Breast (tissue), 4 donors: ENCODE results near the genes ATXN2, BRAP and MAPKAPK5.

GRCh38 chr12:110827014-110827428, 19.8 kb upstream of the CCDC63 start:
- PRO-cap, 3 experiments: no peak in any of the 3 experiments
- RRBS: no CpG with 5 or more reads among the region's 10 CpGs

GRCh38 chr12:110913160-110913800, 7.1 kb downstream of the MYL2 start:
- PRO-cap, 3 experiments: no peak in any of the 3 experiments
- RRBS: no CpG with 5 or more reads among the region's 5 CpGs

DNA sequence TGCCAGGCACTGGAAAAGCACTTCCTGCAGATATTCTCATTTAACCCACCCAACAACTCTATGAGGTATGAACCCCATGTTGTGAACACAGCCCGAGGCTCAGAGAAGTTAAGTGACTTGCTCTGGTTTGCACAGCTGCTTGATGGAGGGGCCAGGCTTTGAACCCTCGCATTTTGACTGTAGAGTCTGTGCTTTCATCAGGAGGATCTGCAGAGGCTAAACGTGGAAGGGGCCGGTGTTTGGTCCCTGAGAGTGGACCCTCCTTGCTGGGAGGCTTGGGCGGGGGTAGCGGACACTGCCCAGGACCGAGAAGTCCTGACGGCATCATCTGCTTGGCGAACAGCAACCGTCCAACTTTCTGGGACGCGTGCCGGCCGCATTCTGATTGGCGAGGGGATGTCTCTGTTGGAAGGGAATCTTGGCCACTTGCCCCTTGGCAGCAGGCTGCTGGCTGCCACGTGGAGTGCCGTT, 132.6 kb downstream of the CUX2 start:
- PRO-cap, 3 experiments: no peak in any of the 3 experiments
- RRBS: no CpG with 5 or more reads among the region's 17 CpGs

DNA sequence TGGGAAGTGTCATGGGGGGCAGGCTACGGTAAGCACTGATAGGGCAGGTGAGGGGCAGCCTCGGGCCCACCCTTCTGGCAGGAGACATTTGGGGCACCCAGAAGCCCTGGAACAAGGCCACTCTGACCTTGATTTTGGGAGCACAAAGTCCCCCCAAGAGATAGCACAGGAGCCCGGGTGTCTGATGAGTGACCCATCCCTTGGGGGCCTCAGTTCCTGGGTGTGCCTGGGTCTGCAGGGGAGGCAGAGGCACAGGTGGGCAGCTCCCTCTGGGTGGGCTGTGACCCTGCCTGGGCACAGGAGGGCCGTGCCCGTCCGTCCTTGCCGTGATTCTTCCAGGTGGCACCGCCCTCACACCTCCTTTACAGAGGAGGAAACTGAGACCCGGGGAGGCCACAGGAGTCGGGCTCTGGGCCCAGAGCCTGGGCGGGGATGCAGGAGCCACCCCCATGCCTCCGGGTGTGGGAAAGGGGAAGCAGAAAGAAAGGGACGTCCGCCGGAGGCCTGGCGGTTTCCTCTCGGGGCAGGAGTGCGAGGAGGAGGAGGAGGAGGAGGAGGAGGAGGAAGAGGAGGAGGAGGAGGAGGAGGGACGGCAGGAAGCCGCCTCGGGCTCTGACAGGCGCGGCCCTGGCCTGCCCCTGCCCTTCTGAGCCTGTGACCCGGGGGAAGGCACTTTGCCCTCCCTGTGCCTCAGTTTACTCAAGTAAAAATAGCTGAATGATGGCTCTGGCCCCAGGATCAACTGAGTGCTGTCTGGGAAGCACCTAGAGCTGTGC, 22.9 kb downstream of the SH2B3 start:
- PRO-cap, 3 experiments: no peak in any of the 3 experiments
- RRBS: 10% methylated on average over 5 of the region's 24 CpGs

DNA sequence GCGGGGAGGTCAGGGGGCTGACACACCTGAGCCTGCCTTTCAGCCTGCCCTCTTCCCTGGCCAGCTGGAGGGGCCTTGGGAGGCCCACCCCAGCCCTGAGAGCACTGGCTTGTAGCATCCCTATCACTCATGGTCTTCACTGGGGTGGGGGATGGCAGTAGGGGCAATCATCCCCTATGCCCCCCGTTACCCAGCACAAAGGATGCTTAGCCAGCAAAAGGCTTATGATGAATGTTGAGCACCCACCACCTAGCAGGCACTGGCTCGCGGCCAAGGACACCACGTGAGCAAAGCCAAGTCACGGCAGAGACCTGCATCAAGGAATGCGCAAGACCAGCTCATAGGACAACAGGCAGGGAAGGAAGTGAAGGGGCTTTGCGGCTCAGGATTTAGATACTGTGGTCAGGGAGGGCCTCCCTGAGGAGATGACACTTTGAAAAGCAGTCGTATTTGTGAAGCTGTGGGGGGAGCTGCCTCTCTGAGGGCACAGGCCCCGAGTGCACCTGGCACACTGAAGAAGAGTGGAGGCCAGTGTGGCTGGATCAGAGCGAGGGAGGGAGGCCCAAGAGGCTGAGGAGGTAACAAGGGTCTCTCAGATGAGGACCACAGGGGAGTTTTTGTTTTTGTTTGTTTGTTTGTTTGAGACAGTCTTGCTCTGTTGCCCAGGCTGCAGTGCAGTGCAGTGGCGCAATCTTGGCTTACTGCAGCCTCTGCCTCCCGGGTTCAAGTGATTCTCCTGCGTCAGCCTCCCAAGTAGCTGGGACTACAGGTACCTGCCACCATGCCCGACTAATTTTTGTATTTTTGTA, 32.8 kb downstream of the SH2B3 start:
- PRO-cap, 3 experiments: no peak in any of the 3 experiments
- RRBS: no CpG with 5 or more reads among the region's 15 CpGs

DNA sequence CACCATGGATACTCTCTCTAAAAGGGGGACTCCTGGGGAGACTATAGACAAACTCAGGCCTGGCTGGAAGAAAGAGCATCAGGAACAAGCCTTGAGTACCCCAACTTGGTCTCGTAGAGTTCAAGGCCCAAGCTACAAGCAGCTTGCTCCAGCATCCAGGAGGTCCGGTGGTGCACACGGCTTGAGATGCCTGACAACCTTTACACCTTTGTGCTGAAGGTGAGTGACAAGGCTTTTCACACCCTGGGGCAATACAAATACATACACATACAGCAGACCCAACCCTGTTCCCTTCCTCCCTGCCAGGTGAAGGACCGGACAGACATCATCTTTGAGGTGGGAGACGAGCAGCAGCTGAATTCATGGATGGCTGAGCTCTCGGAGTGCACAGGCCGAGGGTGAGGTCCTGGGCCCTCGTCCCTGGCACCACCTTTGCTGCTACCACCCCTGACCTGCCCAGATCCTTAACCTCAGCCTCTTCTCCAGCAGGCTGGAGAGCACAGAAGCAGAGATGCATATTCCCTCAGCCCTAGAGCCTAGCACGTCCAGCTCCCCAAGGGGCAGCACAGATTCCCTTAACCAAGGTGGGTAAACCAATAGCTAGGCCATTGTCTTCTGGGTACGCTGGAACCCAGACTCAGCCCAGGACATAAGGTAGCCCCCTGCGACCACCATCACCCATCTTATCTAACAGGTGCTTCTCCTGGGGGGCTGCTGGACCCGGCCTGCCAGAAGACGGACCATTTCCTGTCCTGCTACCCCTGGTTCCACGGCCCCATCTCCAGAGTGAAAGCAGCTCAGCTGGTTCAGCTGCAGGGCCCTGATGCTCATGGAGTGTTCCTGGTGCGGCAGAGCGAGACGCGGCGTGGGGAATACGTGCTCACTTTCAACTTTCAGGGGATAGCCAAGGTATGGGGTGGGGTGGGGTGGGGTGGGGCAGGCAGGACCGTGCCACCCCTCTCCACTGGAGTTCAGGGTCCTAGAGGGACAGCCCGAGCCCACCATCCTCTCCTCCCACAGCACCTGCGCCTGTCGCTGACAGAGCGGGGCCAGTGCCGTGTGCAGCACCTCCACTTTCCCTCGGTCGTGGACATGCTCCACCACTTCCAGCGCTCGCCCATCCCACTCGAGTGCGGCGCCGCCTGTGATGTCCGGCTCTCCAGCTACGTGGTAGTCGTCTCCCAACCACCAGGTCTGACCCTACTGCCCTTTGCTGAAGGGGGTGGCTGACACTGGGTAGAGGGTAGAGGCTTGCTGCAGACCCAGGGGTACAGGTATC, 41.4 kb downstream of the SH2B3 start:
- PRO-cap, 3 experiments: no peak in any of the 3 experiments
- RRBS: no CpG with 5 or more reads among the region's 37 CpGs

DNA sequence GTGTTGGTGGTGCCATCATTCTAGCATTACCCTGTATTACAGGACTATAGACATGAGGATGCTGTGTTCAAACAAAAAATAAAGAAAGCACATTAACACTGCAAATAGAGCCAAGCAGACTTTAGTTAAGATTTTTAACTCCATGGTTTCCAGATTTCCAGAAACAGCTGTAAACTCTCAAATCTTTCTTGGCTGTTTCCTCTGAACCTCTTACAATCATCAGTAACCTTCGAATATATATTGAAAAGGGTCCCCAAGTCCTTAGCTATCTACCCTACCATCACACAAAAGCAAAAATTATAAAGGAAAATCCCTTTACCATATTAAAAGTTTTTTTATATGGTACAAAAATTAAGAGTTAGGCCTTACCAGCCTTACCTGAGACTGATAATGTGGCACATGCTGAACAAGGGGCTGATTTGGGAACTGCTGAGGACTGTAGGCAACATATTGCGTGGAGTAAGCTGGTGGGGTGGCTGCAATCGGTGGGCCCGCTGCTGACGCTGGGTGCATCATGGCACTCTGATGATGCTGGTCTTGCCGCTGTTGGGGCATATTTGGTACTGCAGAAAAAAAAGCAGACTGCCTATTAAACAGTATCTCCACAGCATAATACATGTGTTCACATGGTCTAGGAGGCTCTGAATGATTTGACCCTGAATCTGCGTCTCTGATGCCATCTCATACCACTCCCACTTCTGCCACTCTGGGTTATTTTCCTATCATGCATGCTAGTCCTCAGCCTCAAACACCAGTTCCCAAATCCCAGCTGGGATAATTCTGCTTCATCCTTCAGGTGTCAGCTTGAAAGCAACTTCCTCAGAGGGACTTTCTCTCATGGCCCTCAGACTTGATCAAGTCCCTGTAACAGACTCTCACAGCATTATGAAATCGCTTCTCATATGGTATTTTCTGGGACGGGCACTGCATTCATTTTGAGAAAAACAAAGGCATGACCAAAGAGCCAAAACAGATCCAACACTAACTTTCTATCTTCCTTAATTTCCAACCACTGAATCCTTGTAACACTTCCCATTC, 64.8 kb downstream of the SH2B3 start:
- PRO-cap, 3 experiments: no peak in any of the 3 experiments
- RRBS: no CpG with 5 or more reads among the region's 9 CpGs

DNA sequence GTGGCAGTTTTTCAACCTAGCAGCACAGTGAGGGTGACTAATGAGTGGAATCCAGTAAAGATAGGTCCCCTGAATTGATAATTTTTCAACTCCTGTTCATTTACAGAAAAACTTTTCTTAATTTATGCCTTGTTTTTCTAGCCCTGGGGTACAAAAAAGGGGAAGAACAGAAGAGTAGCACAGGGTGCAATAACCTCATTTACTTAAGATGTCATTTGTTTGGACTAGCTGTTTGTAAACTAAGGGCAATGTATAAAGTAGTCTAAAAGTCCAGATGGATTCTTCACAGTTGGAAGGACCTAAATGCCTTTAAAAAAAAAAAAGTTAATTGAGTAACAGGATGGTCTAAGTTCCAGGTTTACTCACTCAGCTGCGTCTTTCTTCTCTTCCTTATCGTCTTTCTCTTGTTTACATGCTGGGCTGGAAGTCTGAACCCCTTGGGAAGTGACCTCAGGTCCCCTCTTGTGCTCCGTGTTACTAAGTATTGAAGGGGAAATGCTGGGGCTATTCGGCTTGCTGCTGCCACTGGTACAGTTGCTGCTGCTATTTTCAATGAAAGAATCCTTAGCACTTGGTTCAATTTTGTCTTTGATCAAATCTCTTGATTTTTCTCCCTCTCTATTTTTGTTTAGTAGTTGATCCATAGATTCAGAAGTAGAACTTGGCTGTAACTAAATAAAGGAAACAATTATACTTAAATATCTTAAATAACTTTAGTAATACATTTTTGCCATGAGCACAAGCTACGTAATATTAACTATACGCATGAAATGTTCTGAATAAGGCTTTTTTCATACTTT, 82.6 kb downstream of the SH2B3 start:
- PRO-cap, 3 experiments: no peak in any of the 3 experiments
- RRBS: no CpG with 5 or more reads among the region's 6 CpGs

DNA sequence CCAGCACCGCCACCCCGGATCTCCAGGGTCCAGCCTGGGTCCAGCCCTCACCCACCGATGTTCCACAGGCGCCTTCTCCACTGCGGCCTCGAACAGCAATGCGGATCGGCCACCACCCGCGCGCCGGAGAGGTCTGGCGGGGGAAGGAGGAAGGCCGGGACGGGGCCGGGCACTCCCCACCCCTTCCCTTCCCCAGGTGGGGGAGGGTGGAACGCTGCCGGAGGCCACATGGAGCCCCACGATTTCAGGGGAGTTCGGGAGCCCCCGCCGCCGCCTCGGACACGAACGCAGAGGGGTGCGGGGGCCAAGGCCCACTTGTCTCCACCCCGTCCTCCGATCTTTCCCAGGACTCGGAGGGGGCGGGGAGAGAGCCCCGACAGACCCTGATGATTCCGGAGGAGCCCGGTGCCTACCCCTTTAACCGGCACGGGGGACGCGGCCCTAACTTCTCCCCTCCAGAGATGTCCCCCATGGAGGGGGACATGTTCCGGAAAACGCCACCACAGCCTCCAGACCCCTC, 1.2 kb downstream of the ATXN2 start:
- PRO-cap, 3 experiments: peak in 3 of 3 experiments; most common plus-strand start position 195 of the sequence (in 2); most common minus-strand start position 100 of the sequence (in 3)
- RRBS: 1% methylated on average over 16 of the region's 40 CpGs

GRCh38 chr12:111599038-111599929, at the start of gene ATXN2:
Gene ATXN2, minus strand, starts transcription at chr12:111599315.
- PRO-cap, 3 experiments: peak in 3 of 3 experiments; most common plus-strand start chr12:111599620 (in 2); most common minus-strand start chr12:111599288 (in 2)
- RRBS: 2% methylated on average over 76 of the region's 112 CpGs

GRCh38 chr12:111674367-111675094, 11.2 kb downstream of the BRAP start:
- PRO-cap, 3 experiments: no peak in any of the 3 experiments
- RRBS: no CpG with 5 or more reads among the region's 14 CpGs

DNA sequence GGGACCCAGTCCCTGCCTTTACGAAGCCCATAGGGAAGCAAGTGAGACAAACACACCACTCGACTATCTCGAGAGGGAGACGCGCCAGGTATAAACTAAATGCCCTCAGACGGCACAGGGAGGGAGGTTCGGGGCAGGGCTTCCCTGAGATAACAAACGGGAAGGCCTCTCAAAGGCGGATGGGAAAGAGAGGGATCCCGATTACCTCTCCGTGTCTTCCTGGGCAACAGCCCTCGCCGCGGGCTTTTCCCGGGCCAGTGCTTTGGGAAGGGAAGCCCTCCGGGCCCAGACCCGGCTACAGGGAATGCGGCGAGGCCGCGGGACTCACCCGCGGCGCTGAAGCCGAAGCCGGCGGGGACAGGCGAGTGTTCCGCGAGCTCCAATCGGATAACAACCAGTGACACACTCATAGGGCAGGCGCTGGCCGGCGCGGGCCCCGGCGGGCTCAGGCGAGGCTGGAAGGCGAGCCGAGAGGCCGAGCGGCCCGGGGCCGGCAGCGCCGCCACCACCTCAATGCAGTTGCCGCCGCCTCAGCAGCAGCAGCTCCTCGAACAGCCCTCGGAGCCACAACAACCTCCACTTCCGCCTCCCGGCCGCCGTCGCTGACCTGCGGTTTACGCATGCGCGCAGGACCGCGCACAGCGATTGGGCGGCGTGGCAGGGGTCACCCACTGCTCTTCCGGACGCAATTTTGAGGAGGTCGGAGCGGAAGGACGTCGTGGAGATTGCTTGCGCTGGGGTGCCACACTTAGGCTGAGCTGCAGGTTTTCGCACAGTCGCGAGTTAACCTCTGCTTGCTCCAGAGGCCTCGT, at the start of gene BRAP:
Gene BRAP (minus strand): TSS at position 574 of the 812 bp plus-strand sequence.
- PRO-cap, 3 experiments: peak in 3 of 3 experiments; most common plus-strand start position 694 of the sequence (in 3); most common minus-strand start position 553 of the sequence (in 3)
- RRBS: 2% methylated on average over 40 of the region's 75 CpGs

DNA sequence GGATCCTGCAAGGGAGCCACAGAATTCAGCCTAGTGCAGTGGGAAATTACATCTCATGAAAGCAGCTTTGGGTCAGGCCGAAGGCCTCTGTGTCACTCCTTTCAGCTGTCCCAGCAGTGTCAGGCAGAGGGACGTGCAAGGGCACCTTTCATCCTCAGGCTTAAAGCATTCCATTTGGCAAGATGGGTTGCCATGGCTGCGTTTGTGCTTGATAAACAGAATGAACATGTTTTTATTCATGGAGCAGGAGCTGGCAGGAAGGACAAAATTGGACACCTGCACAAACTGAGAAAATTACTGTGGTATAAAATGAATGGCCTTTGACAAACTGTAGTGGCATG, 29.4 kb downstream of the ACAD10 start:
- PRO-cap, 3 experiments: peak in 1 of 3 experiments; most common minus-strand start position 121 of the sequence (in 1)
- RRBS: no CpG with 5 or more reads among the region's 3 CpGs

DNA sequence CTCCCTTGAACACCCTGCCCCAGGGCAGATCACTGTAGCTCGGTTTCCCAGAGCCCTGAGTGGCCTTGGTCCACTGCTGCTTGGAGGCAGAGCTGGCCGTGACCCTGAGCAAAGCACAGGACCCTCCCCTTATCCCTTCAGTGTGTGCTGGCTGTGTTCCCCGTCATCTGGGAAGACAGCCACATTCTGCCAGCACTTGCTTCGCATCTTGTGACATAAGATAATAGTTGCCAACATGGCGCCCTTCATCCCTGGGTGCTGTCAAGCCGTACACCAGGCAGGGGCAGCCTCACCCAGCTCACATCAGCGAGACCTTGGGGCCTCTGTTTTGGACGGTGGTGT, 12.1 kb upstream of the ALDH2 start:
- PRO-cap, 3 experiments: no peak in any of the 3 experiments
- RRBS: no CpG with 5 or more reads among the region's 8 CpGs

DNA sequence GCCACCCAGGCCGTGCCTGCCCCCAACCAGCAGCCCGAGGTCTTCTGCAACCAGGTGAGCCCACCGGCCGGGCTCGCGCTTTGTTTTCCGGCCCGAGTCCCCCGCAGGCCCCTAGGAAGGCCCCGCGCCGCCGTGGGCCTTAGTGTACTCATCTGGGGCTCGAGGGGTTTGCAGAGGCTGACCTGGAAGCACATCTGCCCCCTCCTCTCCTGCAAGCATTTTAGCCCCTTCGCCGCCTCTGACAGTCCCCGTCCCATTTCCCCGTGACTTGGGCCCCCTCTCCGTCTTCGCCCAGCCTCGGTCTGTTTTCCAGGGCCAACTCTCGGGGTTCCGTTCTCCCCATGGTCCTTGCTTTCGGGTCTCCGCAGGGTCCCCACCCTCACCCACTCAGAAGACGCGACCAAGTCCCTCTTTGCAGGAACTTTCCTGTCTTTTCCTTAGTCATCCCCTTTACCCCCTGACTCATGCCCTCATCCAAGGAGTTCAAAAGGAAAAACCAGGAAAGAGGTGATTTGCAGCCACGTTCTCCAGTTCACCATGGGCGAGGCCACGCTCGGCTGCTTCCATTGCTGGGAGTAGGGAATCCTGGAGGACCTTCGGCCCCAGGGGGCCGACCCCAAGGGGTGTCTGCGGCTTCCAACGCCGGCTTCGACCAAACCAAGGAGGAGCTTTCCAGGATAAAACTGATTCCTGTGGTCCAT, 460 bp downstream of the ALDH2 start:
- PRO-cap, 3 experiments: peak in 2 of 3 experiments; most common plus-strand start position 530 of the sequence (in 2)
- RRBS: no CpG with 5 or more reads among the region's 37 CpGs

DNA sequence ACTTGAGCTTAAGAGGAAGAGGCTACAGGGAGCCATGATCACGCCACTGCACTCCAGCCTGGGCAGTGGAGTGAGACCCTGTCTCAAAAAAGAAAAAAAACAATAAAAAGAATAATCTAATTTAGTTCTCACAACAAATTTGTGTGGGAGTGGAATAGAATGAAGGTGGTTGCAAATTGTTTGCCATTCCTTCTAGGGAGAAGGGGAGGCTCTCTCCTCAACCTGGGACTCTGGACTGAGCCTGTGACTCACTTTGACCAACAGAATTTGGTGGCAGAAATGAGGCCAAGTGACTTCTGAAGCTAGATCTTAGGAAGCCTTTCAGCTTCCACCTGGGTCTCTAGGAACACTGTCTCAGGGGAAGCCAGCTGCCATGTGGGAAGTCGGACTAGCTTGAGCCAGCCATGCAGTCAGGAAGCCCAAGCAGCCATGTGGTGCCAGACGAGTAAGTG, 14.3 kb downstream of the ALDH2 start:
- PRO-cap, 3 experiments: no peak in any of the 3 experiments
- RRBS: no CpG with 5 or more reads among the region's 3 CpGs

DNA sequence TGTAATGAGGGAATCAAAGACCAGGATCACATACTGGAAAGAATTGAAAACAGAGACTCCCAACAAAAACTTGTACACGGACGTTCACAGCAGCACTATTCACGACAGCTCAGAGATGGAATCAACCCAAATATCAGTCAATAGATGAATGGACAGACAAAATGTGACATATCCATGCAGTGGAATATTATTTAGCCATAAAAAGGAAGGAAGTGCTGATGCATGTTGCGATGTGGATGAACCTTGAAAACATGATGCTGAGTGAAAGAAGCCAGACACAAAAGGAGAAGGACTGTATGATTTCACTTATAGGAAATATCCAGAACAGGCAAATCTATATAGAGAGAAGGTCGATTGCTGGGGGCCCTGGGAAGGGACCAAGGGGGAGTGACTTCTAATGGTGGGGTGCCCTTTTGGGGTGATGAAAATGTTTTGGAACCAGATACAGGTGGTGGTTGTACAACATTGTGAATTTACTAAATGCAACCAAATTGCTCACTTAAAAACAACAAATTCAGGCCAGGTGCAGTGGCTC, 28.5 kb upstream of the MAPKAPK5 start:
- PRO-cap, 3 experiments: no peak in any of the 3 experiments
- RRBS: no CpG with 5 or more reads among the region's 5 CpGs

DNA sequence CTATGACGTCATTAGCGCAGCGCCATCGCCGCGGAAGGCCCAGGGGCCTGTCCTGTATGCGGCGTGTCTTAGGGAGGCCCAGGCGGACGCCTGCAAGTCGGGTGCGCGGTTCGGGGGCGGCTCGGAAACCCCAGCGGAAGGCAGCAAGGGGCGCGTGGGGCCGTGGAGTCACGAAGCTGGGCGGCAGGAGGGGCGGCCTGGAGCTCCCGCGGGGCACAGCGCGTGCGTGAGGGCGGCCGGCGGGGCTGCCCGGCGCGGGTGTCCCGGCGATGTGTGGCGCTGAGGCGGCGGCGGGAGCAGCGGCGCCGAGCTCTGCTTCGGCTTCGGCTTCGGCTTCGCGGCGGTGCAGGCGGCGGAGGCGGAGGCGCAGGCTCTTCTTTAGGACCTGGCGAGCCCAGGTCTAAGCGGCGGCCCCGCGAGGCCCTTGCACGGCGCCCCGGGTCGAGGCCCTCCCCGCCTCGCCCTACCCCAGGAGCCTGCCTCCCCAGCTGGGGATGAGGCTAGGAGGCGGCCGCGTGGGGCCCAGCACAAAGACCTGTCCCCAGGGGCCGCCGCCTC, at the start of gene MAPKAPK5:
Gene MAPKAPK5 (plus strand): TSS at position 261 of the 558 bp plus-strand sequence.
- PRO-cap, 3 experiments: peak in 3 of 3 experiments; most common plus-strand start position 255 of the sequence (in 2)
- RRBS: no CpG with 5 or more reads among the region's 69 CpGs

- PRO-cap, 3 experiments: no peak in any of the 3 experiments
- RRBS: no CpG with 5 or more reads among the region's 4 CpGs
Observed at GRCh38 chr12:111888405-111888630, 46.3 kb downstream of the MAPKAPK5 start.

GRCh38 chr12:111899264-111900603, 57.7 kb downstream of the MAPKAPK5 start:
- PRO-cap, 3 experiments: no peak in any of the 3 experiments
- RRBS: no CpG with 5 or more reads among the region's 22 CpGs